AG04449 (cell line): ENCODE measurements around the gene VAMP8.

DNA sequence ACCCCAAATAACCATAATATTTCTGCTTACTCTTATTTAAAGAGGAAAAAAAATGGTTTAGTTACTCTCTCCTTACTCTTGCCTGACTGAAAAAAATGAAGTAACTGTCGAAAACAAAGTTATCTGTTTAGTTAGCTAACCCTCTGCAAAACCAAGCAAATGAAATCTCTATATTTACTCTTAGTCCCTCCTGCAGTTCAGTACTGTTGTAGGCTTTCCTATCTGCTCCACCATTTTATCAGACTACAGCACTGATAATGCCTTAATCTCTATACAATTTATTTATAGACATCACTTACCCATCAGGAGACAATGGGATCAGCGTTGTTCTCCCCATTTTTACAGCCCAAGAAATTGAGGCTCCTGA is 2.0 kb upstream of the KCMF1 start:
- RRBS, result no CpG with 5 or more reads among the region's 2 CpGs

GRCh38 chr2:85323447-85324154 is 4.2 kb downstream of the TGOLN2 start:
- RRBS, result no CpG with 5 or more reads among the region's 10 CpGs

- RRBS, result no CpG with 5 or more reads among the region's 5 CpGs
These were observed 16.6 kb downstream of the ELMOD3 start for GRCh38 chr2:85371234-85371516.

DNA sequence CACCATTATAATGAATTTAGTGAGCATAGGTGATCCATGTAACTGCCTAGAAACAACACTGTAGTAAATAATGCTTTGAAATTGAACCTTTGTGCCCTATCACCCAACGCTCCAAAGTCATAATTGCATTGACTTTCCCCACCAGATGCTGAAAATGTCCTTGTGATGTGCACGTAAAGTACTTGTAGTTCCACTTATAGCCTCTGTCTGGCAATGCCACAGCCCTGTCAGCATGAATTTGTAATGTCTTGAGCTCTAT is 4.9 kb downstream of the MAT2A start:
- RRBS, result no CpG with 5 or more reads among the region's 2 CpGs

- RRBS, result no CpG with 5 or more reads among the region's 11 CpGs
These were observed at the start of gene VAMP8 for GRCh38 chr2:85577124-85577719. Gene VAMP8, plus strand, starts transcription at chr2:85577586.

DNA sequence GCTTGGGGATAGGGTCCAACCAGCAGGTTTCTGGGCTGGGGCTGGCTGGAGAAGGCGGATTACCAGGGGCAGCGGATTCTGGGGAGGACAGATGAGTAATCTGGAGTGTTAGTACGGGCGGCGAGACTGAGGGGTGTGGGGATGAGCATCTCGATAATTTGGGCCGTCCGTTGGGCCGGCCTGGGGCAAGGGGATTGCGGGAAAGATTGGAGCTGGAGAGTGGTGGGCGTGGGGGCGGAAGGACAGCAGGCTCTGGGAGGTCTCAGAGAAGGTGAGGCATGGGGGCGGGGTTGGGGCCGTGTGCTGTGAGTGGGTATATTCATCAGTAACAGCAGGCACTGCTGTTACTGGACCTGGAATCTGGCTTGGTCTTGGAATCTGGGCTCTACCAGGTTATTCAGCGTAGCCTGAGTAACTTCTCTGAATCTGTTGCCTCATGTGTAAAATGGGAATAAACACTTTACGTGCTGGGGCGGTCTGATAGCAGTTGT is 363 bp downstream of the RNF181 start:
- RRBS, result no CpG with 5 or more reads among the region's 17 CpGs

DNA sequence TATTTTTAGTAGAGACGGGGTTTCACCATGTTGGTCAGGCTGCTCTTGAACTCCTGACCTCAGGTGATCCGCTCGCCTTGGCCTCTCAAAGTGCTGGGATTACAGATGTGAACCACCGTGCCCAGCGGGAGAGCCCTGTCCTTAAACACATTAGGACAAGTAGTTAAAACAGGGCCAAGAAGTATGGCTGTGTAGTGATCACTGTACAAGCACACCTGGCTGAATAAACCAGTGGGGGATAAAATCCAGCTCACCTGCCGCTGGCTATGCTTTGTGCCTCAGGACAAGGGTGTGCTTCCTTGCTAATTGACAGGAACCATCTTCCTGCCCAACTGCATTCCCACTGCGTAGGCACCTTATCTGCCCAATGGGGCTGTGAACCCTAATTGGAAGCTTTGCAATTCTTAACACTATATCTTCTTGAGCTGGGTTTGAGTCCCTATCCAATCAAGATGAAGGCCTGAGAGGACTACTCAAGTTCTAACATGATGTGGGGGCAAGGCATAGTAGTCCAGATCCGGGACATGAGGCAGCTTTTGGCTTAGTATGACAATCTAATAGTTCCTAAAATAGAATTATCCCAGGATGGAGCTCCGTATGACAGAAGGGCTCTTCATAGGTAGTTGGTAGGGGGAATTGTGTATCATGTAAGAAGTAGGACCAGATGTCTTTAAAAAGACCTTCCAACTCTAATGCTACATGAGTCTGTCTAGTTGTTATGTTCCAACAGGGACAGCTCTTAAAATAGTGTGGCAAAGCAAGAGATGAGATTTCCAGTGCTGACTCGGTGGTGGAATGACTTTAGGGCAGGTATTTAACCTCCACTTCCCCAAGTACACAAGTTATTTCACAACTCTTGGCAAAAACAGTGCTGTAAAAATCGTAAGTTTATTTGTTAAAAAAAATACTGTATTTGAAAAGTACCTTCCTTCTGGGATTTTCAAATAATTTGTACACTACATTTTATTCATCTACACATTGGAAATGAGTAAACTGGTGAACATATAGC is 2.2 kb upstream of the TMEM150A start:
- RRBS, result no CpG with 5 or more reads among the region's 11 CpGs

- RRBS, result no CpG with 5 or more reads among the region's 6 CpGs
These were observed 19.8 kb downstream of the GNLY start for GRCh38 chr2:85713815-85714415.

DNA sequence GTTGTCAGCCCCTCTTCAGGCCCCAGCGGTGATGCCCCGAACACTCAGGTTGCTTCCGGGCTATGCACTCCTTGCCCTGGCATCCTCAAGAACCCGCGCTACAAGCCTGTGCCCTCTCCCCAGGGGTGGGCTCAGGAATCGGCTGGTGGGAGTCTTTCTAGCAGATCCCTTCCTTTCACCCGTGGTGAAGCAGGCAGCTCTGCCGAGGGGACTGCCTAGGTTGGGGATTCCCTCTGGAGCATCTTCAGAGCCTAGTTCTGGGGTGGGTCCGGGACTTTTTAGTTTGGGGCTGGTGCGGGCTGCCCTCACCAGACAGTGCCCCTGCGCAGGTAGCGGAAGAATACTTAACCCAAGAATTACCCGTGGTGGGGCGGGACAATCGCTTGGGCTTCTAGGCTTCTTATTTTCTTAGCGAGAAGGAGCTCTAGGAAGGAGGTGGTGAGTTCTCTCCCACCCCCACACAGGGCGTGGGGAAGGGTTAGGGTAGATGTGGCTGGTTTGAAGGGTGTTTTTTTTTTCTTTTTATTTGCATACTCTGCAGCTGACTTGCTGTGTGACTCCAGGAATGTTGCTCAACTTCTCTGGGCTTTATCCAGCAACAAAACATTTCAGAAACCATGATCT is 1.7 kb downstream of the ATOH8 start:
- RRBS, result 2% methylated on average over 3 of the region's 17 CpGs

GRCh38 chr2:85756848-85757848 is 3.4 kb downstream of the ATOH8 start:
- RRBS, result no CpG with 5 or more reads among the region's 10 CpGs

DNA sequence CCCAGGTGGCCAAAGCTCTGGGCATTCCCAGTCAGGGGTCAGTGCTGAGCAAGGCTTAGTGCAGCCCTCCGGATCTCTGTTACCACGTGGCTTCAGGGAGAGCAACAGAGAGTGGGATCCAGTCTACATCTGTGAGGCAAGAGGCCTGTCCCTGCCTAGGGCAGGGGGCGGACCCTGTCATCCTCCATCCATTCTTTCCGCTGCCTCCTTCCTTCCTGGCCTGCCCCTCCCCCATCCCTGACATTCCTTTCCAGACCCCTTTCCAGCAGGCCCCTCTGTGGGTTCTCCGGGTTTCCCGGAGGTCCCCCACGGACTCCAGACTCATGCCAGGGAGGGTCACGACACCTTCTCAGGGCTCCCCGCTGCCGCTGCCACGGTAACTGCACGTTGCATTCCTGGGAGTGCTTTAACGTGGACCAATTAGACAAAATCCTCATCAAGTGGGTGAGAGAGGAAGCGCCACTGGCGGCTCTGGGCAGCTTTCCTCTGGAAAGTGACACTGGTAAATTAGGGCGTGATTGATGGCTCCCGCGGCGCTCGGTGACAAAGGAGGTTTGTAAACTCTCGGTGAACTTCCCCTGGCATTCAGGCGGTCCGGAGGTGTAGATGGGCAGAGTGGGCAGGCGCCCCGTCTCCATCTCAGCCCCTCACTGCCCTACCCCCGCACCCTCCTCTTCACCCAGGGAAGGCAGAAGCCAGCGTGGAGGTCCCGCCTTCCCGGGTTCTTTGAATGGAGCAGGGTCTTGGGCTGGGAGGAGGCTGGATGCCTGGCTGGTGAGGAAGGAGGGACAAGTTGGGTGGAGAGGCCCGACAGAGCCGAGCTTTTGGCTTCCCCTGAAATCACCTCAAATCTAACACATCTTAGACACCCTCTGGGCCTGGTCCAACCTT is 11.5 kb downstream of the ATOH8 start:
- RRBS, result no CpG with 5 or more reads among the region's 31 CpGs

DNA sequence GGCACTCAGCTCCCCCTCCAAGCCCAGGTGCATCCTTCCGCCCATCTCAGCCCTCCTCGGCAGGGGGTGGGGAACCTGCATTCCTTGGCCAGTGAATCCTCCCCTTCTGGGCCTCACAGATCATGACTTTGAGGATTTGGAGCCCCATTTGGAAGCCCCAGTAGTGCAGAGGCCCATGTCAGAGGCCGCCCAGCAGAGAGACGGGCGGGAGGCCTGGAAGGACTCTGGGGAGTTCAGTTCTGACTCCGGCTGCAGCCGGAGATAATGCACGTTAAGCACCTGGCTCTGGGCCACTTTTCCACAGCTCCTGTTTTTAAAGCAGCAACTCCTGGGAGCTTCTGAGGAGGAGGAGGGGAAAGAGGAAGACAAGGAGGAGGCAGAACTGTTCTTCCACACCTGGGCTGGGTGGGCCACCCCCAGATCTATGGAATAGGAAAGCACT is 14.9 kb downstream of the ATOH8 start:
- RRBS, result no CpG with 5 or more reads among the region's 8 CpGs

- RRBS, result no CpG with 5 or more reads among the region's 18 CpGs
These were observed 33.2 kb downstream of the ATOH8 start for GRCh38 chr2:85786644-85787704.

- RRBS, result no CpG with 5 or more reads among the region's 15 CpGs
These were observed 35.8 kb downstream of the ST3GAL5 start for GRCh38 chr2:85852890-85853539.

GRCh38 chr2:85886373-85887105 is 2.3 kb downstream of the ST3GAL5 start:
- RRBS, result no CpG with 5 or more reads among the region's 14 CpGs

DNA sequence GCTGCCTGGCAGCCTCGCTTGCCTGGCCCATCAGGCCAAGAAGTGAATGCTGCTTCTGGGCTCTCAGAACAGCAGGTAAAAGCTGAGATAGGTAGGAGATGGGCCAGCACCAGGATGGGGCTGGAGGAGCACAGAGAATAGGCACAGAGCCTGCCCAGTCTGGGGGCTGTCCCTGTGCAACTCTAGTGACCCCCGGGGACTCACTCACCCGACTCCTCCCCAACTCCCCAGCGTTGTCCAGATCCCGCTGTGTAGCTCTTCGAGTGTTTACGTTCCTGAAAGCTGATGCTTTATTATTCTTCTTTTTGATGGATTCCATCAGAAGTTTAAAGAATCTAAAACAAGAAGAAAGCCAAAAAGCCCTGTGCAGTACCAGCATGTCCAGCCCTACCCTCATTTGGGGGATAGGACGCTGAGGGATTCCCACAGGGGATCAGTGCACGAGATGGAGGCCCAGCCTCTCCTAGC is 72.2 kb downstream of the POLR1A start:
- RRBS, result no CpG with 5 or more reads among the region's 9 CpGs

- RRBS, result no CpG with 5 or more reads among the region's 8 CpGs
These were observed 69.2 kb downstream of the POLR1A start for GRCh38 chr2:86036299-86036986.

DNA sequence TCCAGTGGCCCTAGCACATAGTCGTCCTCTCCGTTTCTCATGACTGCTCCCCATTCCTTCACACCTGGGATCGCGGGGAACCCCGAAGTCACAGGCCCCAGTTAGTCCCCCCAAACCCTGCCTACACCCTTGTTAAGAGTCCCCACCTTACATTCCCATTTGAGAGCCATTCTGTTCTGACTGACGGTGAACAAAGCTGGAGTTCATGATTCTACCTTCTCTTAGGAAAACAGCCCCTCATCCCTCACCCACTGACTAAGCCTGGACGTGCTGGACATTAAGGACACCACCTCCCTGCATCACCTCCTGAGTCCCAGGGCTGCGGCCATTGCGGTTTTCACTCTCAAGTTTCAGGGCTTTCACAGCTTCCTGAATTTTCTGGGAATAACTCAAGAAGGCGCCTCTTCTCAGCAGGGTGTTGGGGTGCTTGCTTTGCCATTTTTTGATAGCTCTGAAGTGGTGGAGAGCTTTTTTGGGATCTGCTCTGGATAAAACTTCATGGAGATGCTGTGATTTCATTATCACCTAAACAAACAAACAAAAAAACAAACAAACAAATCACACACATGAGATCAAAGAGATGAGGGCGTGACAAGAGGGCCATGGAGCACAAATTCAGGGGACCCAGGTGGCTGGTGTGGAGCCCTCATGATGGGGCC is 62.9 kb downstream of the POLR1A start:
- RRBS, result no CpG with 5 or more reads among the region's 11 CpGs

DNA sequence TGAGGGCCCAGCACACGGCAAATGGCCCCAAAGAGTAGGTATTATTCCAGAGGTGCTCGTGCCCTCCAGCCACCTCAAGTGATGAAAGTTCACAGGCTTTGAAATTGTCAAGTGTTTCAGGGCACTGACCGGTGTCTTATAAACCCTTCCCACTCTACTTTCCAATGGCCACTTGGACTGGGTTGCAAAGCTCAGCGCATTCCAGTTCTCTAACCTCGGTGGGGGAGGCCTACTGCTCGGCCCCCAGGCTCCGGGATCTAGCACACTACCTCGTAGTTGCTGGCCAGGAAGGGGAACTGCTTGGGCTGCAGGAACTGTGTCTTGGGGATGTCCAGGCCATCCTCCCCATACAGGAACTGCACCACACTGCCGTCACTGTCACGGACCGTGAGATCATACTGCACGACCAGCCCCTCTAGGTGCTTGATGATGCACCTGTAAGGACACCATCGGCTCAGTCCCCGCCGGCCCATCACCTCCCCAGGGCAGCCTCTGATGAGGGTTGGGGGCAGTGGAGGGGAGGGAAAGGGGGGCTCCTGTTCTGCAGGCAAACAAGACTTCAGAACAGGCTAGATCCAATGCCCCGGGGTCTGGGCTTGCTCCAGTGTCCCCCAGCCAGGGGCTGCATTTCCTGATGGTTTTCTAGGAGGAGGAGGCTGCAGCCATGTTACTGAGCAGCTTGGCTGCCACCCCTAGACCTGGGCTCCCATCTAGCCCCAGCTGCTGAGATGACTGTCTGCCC is 61.6 kb downstream of the POLR1A start:
- RRBS, result no CpG with 5 or more reads among the region's 16 CpGs

GRCh38 chr2:86215301-86216338 is 16.4 kb downstream of the MRPL35 start:
- RRBS, result no CpG with 5 or more reads among the region's 11 CpGs